REH cell (cell line): ENCODE measurements around a stretch of chr5.

DNA sequence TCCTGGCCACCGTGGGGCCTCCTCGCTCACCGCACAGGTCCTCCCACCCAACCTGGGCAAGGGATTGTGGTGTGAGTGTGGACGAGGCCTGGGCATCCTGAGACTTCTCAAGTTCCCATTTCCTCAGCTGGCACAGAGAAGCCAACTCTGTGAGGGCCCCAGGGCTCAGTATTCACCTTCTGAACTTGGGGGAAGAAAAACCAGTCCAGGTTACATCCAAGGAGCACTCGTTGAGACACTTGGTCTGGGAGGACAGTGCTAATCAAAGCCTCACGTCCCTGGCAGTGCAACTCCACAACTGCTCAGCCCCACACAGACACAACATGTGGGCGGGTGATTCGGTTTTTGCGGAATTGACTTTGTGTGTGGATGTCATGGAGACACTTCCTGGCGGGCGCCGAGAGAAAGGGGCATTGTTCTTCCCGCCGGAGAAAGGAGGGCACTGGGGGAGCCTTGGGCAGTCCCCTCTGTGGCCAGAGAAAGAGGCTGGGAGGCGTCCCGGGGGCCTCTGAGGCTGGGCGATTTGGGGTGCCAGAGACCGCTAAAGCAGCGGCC is 28.5 kb upstream of the NKD2 start:
- PRO-cap: no peak

GRCh38 chr5:1049082-1049879 is 40.7 kb downstream of the NKD2 start:
- PRO-cap: no peak

DNA sequence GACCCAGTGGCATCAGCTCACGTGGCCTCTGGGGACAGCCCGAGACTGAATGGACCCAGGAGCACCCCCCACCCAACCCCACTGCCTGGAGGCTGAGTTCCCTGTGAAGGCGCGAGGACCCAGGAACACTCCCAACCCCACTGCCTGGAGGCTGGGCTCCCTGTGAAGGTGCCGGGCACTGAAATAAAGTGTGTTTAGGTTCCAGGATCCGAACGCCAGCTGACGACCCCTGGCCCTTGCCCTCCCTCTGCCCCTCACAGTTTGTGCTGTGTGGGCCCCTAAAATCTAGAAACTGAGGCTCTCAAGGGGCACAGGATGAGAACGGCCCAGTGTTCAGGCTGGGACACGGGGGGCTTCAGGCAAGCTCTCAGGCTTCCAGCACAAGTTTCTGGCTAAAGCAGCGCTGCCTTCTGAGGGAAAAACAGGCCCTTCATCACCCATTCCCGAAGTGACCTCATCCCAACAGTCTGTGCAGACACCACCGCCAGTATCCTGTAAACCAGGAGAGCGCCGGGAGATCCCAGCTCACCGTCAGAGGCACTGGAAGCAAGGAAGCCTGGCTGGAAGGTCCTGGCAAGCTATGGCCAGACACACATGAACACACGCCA is 8.9 kb downstream of the SLC12A7 start:
- PRO-cap: no peak

- PRO-cap: no peak
Measured at GRCh38 chr5:1105460-1105693, 6.5 kb downstream of the SLC12A7 start.

DNA sequence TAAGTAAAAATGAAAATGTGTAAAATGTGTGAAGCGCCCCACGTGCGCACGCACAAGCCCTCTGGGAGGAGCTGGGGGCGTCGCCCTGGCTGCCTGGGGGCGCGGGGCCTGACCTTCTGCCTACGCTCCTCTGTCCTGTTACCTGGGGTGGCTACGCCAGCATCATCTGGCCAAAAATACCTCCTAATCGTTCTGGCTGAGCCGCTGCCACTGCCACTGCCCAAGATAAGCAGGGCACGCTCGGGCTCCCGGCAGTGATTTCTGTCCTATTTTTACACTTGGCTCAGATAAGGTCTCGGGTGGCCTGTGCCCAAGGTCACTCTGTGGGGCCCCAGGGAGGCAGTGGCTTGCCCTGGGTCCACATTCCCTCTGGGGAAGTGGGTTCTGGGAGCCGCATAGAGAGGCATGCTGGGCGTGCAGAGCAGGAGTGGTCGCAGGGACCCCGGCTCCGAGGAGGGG is 11.1 kb upstream of the SLC12A7 start:
- PRO-cap: no peak

GRCh38 chr5:1336846-1337650 is 7.9 kb downstream of the CLPTM1L start:
- PRO-cap: no peak

- PRO-cap: no peak
Measured at GRCh38 chr5:1437470-1437998, 7.7 kb downstream of the SLC6A3 start.

- PRO-cap: no peak
Measured at GRCh38 chr5:1484559-1484955, 39.2 kb downstream of the LPCAT1 start.

DNA sequence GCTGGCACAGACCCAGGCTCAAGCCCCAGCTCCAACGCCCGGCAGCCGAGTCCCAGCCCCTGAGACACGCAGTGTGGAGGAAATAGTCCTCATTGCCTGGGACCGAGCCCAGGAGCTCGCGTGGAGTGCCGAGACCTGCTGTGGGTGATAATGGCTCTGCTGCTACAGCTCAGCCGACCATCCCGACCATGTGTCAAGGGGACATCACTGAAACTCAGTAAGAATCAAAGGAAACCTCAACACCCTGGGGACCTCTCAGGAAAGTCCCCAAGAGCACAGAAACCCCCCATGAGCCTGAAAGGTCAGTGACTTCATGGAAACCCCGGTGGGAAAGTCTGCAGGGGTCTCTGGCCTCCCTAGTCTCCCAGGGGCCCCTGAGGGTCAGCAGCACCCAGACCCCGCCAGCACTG is 38.8 kb downstream of the LPCAT1 start:
- PRO-cap: no peak

DNA sequence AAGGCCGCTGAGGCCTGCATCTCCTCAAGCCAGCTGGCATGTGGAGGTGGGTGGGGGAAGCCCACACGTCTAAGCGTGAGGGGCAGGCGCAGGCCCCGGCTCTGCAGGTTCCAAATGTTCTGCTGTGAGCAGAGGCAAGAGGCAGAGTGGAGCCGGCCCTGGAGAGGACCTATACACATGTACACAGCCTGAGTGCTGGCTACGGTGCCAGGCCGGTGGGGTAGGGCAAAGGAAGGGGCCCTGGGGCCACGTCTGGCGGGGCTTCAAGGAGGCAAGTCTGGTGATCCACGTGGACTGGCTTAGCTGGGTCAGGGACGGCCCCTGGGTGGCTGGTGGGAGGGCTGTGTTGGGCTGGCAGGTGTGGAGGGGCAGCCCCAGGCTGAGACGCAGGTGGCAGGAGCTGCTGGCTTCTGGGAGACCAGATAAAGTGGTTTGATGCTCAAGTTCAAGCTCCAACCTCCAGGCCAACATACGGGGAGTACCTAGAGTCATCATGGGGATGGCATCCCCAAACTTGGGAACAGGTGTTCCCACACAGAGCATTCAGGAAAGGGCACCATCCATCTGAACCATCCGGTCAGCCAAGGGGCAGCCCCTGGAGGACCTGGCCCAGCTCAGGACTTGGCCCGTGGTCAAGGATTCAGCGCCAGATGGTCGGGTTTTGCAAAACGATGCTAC is 26.3 kb downstream of the LPCAT1 start:
- PRO-cap: no peak

GRCh38 chr5:1516187-1516702 is 7.5 kb downstream of the LPCAT1 start:
- PRO-cap: no peak

DNA sequence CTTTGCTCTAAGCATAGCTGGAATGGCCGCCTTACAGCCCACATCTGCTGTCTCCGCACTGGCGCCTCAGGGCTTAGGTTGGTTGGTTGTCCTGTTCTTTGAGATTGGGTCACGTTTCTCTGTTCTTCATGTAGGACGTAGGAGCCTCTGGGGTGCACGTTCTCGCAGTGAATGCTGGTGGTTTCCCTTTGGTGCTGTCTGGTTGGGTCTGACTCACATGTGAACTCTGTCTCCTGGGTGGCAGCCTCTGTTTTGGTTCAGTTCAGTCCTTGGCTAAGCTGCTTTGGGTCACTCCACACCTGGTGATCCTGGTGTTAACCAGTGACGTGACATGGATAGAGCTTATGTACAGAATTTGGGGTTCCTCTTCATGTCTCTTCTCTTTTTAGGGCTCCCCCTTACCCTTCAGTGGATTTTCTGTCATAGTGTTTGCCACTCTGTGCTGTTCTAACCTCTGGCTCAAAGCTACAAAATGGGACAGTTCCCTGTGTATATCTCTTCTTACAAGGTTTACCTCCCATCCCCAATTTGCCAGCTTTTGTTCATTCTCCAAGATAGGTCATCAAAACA is 12.6 kb upstream of the LPCAT1 start:
- PRO-cap: no peak

GRCh38 chr5:1611643-1612272 is 88.0 kb upstream of the LPCAT1 start:
- PRO-cap: no peak

DNA sequence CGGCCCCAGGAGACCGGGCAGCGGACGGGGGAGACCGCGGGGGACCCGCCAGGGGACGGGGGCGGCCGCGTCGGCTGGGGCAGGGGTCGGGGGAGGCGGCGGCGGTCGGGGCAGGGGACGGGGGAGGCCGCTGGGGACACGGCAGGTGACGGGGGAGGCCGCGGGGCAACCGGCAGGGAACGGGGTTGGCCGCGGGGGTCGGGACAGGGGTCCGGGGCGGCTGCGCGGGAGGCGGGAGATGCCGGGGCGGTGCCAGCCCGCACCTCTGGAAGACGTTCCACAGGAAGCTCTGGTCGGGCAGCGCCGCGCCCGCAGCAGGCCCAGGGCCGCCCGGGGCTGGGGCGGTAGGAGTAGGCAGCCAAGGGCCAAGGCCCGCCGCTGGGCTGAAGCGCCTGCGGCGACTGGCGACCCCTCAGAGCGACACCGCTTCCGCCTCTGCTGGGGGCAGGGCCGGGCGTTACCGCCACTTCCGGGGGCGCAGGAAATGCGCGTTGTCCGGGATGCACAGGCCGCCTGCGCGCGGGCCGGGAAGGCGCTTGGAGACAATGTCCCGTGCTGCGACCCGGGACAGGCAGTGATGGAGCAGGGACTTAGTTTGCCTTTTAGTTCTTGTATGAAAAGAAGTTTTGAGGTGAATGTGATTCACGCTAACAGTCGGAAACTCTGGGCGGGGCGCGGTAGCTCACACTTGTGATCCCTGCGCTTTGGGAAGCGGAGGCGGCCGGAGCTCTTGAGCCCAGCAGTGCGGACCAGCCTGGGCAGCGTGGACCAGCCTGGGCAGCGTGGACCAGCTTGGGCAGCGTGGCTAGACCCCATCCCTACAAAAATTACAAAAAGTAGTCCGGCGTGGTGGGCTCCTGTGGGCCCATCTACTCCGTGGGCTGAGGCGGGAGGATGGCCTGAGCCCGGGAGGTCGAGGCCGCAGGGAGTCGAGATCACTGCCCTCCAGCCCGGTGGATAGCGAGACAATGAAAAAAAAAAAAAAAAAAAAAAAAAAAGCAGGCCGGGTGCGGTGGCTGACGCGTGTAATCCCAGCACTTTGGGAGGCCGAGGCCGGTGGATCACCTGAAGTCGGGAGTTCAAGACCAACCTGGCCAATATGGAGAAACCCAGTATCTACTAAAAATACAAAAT is 110.2 kb upstream of the LPCAT1 start:
- PRO-cap: bidirectional peak, plus-strand start at position 505 of the sequence, minus-strand start at position 403 of the sequence; bidirectional peak, plus-strand start at position 575 of the sequence, minus-strand start at position 615 of the sequence

DNA sequence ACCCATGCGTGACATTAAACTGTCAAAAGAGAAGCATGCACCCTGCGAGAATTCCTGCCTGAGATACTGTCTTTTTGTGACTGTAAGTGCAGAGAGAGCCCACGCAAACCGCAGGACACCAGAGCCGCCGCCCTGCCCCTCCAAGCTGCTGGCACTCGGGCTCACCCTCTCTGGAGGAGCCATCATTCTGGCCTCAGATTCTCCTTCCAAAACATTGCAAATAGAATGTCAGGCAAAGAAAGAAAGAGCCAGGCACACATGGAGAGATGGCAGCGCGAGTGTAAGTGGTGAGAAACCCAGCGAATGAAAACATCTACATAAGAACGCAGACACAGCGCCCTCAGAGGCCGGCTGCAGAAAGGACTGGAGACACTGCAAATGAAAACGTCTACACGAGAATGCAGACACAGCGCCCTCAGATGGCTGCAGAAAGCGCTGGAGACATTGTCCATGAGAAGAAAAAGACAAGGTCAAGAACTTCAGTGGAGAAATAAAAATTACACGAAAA is 117.7 kb upstream of the LPCAT1 start:
- PRO-cap: no peak

DNA sequence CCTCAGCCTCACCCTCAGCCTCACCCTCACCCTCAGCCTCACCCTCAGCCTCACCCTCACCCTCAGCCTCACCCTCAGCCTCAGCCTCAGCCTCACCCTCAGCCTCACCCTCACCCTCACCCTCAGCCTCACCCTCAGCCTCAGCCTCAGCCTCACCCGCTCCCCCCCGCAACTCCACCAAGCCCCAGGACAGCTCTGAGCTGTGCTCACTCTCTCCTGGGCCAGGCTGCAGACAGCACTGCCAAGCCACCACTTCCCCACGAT is 18.1 kb downstream of the MRPL36 start:
- PRO-cap: no peak

- PRO-cap: no peak
Measured at GRCh38 chr5:1800127-1800313, 383 bp upstream of the MRPL36 start.

GRCh38 chr5:1841032-1841761 is 40.0 kb downstream of the NDUFS6 start:
- PRO-cap: no peak

- PRO-cap: no peak
Measured at GRCh38 chr5:1931700-1931956, 48.9 kb upstream of the IRX4 start.

DNA sequence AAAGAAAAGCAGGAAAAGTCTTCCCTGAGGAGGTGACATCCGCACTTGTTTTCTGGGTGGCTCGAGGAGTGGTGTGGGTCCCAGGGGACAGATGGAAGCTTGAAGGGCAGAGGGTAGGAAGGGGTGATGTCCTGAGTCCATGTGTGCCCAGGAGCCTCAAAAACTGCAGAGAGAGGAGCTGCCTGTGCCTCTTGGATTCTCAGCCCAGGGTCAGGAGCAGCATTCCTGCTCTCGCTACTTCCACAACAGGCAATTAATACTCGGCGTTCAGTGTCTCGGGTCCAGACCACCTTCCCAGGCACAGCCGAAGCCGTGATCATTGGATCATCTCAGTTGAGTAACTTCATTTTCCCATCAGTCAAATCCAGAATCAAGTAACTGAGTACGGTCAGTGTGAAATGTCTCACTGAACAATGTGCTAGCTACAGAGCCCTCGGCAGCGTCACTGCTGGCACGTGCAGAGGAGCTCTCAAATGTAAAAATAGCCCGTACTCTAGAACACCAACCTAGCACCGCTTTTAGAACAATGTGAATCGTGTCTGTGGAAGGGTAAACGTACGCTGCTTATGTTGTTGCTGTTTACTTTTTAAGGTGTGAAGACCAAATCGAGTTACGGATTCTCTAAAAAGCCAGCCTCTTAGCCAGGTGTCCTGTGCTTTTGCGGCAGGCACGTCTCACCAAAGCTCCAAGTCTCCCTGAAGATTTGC is 63.5 kb upstream of the IRX4 start:
- PRO-cap: no peak